Fibroblast of the aortic adventitia (primary cell): ENCODE measurements around the genes ADORA1 and OPTC.

DNA sequence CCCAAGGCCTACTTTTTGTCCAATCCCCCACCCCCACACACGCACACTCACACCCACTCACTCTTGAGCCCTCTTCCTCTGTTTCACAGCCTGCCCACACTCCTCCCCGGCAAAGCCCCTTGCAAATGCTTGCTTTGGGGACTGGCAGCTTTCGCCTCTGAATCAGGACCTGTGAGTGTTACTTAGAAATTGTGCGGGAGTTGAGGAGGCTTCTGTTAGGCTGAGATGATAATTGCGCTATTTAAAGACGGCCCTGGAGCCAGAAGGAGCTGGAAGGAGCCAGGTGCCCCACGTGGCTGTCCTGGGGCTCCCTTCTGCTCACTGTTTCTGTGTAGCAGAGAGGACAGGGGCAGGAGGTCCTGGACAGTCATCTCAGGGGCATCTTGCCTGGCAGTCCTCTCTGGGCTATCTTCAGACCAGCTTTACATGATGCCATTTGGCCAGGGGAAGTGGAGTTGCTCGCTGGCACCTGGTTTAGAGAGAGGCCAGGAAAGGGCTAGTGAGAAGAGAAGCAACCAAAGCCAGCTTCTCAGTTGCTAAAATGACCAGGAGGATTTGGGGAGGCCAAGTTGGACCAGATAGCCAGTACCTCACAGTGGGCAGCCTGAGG lies 9.3 kb downstream of the PPFIA4 start:
- CAGE, long polyA plus RNA: no peak

- CAGE, long polyA plus RNA: no peak
These were observed 12.0 kb downstream of the PPFIA4 start for GRCh38 chr1:203038132-203038876.

DNA sequence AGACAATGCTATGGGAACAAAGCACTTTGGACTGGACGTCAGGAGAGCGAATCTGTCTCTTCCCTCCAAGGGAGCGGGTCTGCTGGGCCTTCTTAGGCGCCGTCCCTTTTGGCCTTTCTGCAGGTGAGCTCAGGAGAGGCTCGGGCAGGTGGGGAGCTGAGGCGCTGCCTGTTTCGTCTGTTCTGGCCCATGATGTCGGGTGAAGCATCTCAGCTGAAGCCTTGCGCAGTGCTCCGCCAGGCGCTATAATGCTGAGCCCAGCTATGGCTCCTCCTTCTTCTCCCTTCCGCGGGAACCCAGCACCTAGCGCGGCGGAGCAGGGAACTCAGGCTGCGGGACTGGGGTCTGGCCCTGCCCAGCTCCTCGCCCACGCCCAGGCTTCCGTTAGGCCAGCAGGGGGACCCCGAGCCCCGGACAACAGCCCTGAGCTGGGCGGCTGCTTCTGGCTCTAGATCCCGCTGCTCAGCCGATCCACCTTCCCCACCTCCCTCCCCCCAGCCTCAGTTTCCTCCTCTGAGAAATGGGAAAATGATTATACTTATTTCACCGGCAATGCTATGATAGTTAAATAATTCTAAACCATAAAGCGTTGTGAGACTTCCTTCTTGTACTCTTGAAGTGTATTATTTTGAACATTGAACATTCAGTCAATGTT lies 9.8 kb upstream of the ADORA1 start:
- CAGE, long polyA plus RNA: no peak

- CAGE, long polyA plus RNA: no peak
These were observed at the start of gene ADORA1 for GRCh38 chr1:203127388-203127986. Gene ADORA1, plus strand, starts transcription at chr1:203127726.

- CAGE, long polyA plus RNA: no peak
These were observed 2.3 kb downstream of the ADORA1 start for GRCh38 chr1:203129733-203130360.

GRCh38 chr1:203273909-203274364 lies 31.4 kb upstream of the BTG2 start:
- CAGE, long polyA plus RNA: no peak

- CAGE, long polyA plus RNA: no peak
These were observed 30.4 kb upstream of the BTG2 start for GRCh38 chr1:203274712-203275509.

DNA sequence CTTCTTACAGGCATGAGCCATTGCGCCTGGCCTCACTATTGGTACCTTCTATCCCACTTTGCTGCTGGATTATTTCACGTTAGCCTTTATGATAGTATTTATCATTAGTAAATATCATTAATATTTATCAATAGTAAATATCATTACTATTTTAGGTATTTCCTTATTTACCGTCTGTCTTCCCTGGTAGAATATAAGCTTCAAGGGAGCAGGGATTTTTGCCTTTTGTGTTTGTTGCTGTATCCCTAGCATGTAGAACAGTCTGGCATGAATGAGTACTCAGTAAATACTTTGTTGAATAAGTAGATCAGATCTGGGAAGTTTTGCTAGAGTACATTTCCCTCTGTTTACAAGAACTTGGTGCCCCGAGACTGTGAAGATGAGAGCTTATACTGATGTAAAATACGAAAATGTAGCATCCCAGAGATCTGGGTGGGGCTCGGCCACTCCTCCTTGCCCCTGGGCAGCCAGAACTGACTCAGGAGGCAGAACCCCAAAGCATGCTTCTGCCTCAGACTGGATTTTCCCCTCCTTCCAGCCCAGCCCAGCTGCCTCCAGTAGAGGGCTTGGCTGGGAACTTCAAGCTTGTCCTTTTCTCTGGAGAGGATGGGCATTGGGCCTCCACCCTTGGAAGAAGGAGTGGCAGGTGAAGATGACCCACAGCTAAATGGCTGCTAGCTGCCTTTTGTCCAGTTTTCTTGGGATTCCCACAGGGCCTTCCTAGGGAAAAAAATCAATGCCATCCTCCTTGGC lies 24.4 kb upstream of the BTG2 start:
- CAGE, long polyA plus RNA: no peak

DNA sequence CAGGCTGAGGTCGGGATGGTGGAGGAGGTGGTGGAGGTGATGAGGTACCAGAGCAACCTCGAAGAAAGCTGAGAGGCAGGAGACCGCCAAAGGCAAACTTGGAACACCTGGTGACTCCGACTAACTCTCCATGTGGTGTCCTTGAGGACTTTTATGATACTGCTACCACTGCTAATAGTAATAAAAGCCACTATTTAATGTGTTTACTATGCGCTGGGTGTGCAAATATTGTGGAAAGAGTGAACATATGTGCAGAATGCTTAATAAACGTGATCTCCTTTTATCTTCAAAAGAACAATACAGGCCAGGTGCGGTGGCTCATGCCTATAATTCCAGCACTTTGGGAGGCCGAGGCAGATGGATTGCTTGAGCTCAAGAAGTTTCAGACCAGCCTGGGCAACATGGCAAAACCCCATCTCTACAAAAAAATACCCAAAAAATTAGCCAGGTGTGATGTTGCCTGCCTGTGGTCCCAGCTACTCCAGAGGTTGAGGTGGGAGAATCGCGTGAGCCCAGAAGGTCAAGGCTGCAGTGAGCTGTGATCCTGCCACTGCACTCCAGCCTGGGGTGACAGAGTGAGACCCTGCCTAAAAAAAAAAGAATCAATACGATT lies 16.7 kb upstream of the BTG2 start:
- CAGE, long polyA plus RNA: no peak

DNA sequence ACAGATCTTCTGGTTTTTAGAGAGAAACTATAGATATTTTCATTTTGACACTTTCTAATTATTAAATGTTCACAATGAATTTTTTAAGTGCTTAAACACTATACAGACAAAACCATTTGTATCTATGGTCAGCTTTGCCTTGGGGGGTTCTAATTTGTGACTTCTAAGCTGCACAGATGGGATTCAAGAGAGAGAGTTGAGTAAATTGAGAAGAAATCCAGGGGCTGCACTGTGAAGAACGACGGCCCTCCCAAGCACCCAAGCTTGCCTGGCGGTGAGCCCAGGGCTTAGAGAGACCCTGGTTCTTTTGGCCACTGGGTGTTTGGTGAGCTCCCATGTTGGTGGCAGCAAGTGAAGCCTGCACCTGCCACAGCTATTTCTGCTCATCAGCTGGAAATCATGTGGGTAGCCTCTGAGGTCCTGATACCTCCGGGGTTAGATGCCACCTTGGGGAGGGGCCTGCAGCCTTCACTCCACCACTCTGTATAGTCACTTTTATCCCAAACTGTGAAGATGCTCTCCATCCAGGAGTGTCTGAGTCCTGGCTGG lies 6.2 kb upstream of the BTG2 start:
- CAGE, long polyA plus RNA: no peak

DNA sequence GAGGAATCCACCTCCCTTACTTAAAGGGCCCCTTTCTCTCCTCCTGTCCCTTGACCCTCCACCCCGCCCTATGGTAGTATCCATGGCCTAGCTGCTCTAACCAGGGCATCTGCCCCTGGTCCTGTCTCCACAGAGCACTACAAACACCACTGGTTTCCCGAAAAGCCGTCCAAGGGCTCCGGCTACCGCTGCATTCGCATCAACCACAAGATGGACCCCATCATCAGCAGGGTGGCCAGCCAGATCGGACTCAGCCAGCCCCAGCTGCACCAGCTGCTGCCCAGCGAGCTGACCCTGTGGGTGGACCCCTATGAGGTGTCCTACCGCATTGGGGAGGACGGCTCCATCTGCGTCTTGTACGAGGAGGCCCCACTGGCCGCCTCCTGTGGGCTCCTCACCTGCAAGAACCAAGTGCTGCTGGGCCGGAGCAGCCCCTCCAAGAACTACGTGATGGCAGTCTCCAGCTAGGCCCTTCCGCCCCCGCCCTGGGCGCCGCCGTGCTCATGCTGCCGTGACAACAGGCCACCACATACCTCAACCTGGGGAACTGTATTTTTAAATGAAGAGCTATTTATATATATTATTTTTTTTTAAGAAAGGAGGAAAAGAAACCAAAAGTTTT lies 1.8 kb downstream of the BTG2 start:
- CAGE, long polyA plus RNA: no peak

- CAGE, long polyA plus RNA: no peak
These were observed 17.5 kb downstream of the BTG2 start for GRCh38 chr1:203322670-203323315.

DNA sequence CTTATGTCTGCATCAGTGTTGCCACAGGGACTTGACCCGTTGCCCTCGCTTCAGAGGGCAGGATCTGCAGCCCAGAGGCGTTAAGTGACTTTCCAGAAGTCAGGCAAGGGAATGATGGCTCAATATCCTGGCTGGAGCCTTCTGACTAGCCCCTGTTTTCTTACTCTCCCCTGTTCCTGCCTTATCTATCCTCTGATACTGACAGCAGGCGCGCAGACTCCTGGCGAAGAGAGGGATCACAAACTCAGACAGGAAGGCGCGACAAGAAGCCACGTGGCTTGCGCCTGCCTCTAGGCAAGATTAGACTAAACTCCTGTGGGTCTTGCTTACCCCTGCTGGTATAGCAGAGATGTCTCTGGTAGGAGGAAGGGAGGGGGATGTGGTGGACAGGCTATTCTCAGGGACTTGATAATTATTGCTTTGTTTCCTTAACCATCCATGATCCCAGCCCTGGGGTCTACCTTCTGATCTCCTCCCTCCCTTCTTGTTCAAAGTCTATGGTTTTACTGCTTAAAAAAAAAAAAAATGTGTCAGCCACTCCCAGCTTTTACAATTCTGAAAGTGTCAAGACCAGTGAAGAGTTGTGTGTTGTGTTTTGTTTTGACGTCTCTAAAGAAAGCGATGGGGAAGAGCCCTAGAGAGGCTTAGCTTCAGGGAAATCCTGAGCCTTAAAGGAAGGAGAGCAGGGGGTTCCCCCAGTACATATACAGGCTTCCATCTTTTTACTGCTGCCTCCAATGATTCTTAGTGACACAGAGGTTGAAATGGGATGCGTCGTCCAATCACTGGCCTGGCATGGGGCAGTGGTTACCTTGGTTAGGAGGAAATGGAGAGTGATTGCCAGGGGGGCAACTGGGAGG lies 13.7 kb upstream of the FMOD start:
- CAGE, long polyA plus RNA: no peak

DNA sequence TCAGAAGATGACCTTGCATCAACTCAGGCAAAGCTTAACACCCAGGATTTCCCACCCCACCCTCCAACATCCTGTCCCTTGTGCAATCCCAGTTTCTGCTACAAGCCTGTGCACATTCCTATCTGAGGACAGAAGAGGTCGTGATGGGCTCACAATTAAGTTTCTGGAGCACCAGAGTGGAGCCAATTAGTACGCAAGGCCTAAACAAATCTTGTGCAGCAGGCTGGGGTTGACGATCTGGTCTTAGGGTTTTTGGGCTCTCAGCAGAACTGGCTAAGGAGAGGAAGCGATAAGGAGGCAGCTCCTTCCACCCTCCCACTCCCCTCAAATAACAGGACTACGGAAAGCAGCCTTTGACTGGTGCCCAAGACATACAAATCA lies 18.2 kb upstream of the FMOD start:
- CAGE, long polyA plus RNA: no peak

- CAGE, long polyA plus RNA: no peak
These were observed 23.2 kb upstream of the FMOD start for GRCh38 chr1:203374013-203374598.

DNA sequence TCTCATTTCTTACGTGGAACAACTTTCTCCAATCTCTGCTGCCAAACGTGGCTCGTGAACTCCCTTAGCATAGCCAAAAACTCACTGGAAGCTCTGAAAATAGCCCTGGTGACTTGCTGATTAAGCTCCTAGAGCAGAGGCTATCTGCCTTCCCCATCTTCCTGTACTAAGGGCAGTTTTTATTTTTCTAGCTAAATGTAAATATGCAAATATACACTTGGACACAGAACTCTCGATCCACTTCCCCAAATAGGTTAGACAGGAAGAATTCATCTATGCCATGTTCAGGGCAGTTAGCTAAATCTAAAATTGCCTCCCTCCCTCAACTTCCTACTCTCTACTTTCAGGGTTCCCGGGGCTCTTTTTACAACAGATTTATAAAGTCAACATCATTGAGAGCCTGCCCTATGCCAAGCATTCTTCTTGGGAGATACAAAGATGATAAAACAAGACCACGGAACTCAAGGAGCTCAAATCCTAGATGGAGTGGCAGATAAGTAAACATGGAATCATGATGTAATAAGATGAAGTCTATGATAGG lies 59.4 kb upstream of the FMOD start:
- CAGE, long polyA plus RNA: no peak

GRCh38 chr1:203462873-203463474 lies 12.6 kb upstream of the PRELP start:
- CAGE, long polyA plus RNA: no peak

DNA sequence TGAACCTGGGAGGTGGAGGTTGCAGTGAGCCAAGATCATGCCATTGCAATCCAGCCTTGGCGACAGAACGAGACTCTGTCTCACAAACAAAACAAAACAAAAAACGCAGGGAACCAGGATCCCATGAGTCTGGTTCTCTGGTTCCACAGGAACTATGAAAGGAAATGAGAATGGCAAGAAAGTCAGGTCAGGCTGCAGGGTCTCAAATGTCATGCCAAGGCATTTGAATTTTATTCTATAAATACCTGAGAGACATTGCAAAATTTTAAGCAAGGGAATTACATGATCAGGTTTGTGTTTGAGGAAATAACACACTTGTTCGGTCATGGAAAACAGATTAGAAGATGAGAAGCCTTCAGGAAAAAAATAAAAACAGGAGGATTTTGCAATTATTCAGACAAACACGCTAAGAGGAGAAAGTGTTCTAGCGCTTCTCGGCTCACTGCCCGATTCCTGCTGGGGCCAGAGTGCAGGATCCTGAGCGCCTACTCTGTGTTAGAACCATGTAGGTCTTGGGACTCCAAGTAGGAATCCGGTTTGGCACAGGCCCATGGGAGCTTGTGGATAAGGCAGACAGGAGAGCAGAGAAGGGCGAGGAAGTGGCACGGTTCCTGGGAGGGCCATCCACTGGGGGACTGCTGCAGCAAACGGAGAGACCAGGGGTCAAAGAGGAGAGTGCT lies 8.2 kb upstream of the PRELP start:
- CAGE, long polyA plus RNA: no peak

DNA sequence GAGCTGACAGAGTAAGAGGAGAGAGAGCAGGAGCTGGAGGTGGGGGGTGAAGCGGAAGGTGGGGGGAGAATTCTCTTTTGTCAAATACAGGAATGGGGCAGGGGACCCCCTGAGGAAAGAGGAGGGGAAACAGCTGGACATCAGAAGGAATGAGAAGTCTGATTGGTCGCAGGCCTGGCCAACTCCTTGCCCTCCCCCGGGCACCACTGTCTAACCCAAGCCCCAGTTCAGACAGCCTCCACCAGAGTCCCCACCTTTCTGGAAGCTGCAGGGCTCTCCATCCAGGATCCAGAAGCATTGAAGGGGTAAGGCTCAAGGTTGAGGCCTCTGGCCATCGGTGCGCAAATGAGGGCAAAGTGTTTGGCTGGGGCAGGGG lies at the start of gene OPTC:
Gene OPTC, plus strand, starts transcription at position 241 of the 376 bp plus-strand sequence.
- CAGE, long polyA plus RNA: no peak

DNA sequence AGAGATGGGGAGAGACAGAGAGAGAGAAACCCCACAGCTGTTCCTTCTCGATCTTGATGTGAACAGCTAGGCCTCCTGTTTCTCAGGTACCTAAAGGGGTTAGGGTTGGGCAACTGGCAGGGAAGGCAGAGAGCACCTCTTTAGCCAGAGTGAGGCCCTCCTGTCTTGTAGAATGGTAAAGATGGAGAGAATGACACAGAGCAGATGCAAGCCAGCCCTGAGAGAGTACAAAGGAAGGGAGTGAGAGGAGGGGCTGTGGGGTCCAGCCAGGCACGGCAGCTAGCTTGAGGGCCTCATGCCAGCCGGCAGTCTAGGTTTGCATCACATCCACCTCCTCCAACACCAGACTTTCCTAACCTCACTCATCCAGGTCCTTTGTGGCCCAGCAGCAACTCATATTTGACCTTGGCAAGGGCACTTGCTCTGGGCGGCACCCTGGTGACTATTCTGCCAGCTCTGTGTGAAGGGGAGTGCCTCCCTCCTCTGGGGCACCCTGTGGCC lies 13.2 kb downstream of the OPTC start:
- CAGE, long polyA plus RNA: no peak